Left ventricle myocardium (tissue), 1 donor: ENCODE data around the gene KCNK1.

DNA sequence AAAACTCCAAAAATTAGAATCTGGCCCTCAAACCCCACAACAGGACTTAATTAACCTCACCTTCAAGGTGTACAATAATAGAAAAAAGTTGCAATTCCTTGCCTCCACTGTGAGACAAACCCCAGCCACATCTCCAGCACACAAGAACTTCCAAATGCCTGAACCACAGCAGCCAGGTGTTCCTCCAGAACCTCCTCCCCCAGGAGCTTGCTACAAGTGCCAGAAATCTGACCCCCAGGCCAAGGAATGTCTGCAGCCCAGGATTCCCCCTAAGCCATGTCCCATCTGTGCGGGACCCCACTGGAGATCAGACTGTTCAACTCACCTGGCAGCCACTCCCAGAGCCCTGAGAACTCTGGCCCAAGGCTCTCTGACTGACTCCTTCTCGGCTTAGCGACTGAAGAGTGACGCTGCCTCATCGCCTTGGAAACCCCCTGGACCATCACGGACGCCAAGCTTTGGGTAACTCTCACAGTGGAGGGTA is 38.9 kb upstream of the COG2 start:
- PRO-cap = no peak

GRCh38 chr1:230753172-230754376 is 6.4 kb downstream of the CAPN9 start:
- PRO-cap = bidirectional peak, plus-strand start at chr1:230753899, minus-strand start at chr1:230753756

- PRO-cap = no peak
These were observed 38.8 kb downstream of the CAPN9 start for GRCh38 chr1:230785905-230786462.

GRCh38 chr1:231016533-231017552 is 23.2 kb downstream of the FAM89A start:
- PRO-cap = no peak

DNA sequence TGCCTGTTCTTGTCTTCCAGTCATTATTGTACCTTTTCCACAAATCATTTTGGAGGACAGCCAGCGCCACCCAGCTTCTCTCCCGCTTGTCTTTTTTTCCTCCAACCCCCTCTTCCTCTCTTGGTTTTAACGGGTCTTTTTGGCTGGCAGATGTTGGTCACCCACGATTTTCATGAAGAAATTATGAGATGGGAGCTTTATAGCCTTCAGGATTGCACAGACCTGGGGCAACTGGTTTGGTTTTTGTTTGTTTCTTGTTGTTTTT is 896 bp downstream of the GNPAT start:
- PRO-cap = no peak

DNA sequence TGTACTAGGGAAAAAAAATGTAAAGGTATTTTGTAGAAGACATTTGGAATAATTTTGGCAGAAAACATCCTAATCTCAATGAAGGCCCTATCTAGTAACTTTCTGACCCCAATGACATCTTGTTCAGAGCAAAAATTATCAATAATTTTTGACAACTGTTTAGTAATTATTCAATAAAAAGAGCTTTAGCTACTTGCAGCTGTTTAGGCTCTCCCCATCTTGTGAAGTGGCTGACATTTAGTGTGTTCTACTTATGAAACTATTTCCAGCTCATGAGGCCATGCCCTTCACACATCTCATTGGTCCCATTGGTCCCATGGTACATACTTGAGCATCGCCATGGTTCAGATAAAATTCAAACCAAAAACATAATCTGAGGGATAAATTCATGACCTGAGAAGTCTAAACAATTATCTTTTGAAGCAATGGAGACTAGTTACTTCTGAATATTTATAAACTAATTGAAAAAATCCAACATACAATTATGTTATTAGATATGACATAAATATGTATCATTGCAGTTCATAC is 24.2 kb downstream of the SPRTN start:
- PRO-cap = no peak

- PRO-cap = no peak
These were observed 32.1 kb downstream of the SPRTN start for GRCh38 chr1:231370039-231370728.

- PRO-cap = no peak
These were observed 30.2 kb downstream of the TSNAX start for GRCh38 chr1:231558733-231559092.

- PRO-cap = bidirectional peak, plus-strand start at chr1:231818780, minus-strand start at chr1:231818552
These were observed 192.0 kb downstream of the DISC1 start for GRCh38 chr1:231818632-231819044.

GRCh38 chr1:232598960-232599906 is 30.7 kb downstream of the SIPA1L2 start:
- PRO-cap = no peak

GRCh38 chr1:232678249-232678755 is 48.4 kb upstream of the SIPA1L2 start:
- PRO-cap = no peak

DNA sequence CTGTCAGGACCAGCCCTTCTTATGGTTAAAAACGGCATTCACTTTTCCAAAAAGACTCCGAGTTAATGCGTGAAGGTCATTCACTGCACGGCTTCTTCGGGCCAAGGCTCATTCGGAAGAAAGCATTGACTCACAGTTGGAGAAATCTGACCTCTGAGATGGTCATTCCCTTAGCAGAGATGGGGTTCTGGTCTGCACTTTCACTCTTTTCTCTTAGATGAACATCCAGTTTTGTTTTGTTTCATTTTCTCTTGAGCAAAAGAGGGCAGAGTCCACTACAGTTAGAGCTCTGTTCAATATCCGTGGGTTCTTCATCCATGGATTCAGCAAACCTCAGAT is 57.3 kb upstream of the SIPA1L2 start:
- PRO-cap = no peak

- PRO-cap = no peak
These were observed at the start of gene KCNK1 for GRCh38 chr1:233614034-233614563. Gene KCNK1 (plus strand): TSS chr1:233614106.

DNA sequence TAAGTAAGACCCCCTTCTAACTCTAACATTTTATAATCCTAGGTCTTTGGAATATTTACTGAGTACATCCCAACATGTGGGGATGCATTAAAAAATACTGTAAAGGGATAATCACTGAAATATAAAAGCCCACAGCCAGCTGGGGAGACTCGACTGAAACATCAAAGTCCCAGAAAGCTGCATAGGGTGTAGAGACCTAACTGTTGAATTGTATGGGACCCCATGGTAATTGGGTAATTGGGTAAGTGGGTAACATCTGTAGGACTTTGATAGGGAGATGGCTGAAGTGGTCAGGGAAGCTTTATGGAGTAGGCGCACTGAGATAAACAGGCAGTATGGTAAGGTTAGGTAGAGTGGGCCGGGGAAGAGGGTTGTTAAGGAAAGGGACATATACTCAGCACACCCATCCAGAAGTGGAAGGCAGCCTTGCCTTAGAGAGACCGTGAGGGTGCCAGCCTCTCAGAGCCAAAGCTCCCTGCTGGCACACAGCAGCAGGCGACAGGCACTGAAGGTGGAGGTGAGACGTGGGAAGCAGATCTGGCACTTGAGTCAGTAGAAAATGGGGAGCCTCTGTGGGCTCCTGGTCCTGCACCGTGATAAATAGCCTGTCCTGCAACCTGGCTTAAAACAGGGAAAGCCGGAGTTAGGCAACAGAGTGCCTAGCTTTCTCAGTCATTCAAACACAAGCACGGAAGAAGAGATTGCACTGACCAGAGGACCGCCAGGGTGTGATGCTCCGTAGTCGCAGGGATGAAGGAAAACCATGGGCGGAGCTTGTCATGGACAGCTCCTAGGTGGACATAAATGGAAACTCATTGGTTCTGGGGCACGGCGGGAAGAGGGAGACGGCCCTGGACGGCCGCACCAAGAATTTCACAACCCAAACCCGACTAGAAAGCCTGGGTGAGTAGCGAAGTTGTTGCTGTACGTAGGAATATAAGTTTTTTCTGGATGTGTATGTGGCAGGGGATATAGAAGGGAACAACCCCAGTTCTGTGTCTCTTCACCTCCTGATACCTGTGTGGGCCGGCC is 15.4 kb downstream of the KCNK1 start:
- PRO-cap = no peak

DNA sequence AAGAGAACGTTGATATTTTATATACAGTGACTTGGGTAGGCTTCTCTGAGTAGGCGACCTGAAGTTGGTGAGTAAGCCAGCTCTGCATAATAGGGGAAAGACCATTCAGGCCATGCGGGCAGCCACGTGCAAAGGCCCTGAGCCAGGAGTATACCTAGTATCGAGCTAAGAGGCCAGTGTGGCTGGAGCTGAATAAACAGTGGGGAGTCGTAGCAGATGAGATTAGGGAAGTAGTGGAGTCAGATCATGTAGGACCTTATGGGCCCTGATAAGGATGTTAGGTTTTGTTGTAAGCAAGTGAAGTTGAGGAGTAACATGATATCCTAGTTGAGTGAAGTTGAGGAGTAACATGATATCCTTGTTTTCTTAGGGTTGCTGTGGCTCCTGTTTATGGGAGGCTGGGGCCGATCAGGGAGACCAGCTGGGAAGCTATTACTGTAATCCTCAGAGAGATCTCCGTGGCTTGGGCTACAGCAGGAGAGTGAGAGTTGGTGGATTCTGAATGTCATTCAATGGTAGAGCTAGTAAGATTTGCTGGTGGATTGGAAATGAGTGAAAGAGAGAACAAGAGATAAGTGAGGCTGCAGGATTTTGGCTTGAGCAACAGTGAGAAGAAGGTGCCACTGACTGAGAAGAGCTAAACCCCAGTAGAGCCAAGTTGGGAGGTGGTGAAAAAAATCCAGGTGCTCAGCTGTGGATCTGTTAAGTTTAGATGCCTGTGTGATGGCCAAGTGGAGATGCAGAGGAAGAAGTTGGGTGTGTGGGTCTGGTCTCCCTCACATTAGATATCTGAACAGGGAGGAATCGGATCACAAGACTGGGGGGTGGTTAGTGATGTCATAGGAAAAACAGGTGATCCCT is 22.2 kb downstream of the KCNK1 start:
- PRO-cap = no peak

DNA sequence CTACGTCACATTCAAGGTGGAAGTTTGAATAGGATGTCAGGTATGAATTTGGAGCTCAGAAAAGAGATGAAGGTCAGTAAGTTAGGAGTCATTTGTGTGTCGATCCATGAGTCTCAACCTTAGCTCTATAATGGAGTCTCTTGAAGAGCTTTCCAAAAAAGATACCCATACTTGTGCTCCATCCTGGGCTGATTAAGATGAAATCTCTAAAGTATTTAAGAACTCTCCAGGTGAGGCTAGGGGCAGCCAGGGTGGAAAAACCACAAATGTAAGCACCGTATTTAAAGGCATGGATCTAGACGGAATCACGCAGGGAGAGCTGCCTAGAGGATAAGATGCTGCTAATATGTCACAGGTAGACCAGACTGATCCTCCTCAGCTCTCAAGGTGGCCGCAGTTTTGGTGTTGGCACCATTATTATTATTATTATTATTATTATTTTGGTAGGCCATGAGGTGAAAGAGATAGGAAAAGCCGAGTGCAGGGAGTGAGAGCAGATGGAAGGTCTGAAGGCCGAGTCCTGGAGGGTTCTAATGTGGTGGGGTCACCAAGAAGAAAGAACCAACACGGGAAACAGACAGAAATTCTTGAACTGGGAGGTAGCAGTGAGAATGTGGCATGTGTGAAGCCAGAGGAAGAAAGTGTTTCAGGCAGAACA is 32.3 kb downstream of the KCNK1 start:
- PRO-cap = no peak

DNA sequence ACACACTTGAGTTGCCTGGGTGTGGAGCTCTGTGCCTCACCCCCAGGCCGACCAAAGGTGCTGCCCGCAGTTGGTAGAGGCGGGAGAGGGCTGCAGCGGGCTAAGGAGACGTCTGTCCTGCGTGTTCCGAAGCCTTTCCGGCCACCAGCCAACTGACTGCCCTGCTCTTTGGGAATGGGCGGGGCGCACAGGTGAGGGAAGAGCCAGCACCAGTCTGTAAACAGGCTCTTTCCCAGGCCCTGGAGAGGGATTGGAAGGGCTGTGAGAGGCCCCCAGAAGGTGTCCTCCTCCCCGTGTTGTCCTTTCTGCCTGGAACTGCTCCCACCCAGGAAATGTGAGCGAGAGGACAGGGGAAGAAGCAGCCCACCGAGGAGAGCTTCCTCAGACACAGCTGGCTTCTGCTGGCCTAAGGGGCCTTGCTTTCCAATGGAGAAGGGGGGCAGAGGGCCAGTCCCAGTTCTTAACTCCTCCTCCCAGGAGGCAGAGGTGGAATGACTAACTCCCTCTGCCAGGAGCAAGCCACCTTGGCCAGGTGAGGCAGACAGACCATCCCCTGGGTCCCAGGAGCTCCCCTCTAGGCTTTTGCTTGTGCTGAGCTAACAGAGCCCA is 158.2 kb upstream of the COA6 start:
- PRO-cap = no peak

- PRO-cap = no peak
These were observed 4.2 kb downstream of the TARBP1 start for GRCh38 chr1:234474592-234475459.

DNA sequence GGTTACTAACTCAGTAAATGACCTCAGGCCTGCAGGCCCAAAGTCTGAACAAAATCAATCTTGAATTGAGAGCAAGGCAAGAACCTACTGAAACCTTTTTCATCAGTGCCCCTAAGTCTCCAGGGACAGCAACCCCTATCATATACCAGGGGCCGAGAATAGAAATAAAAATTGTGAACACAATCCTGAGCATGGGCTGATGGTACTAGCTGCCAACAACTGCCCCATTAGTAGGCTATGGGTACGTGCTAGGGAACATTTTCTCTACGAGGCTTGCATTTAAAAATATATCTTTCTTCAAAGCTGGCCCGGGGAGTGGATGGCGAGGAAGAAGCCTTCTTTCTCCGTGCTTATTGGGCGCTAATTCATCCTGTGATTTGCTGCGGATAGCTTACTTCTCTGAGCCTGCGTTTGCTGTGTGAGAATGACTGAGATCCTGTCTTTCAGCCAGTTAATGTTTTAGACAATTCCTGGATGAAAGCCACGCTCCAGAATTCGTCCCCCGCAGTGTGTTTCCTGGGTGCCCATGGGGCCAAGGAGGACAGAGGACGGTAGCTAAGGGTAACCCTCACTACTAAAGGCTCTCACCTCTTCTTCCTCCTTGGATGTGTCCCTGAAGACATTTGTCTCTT is 57.7 kb upstream of the TARBP1 start:
- PRO-cap = no peak

DNA sequence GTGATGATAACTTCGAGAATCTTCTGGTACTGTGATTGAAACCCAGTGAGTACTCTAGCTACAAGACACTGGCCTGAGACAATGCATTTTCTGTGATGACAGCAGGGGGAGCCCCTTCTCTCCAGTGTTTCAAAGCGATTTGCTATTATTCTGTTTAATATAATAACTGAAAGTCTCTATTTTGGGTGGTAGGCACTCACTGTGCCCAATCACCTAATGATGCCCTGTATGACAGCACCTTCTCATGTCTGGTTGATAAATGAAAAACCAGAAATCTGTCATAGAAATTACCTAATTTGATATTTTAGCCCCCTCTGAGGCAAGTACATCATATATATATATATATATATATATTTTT is 12.0 kb downstream of the IRF2BP2 start:
- PRO-cap = no peak